GM19240 (cell line): Measurements from ENCODE around the genes LRRC32, TSKU, KCTD14 and ALG8.

- RRBS = no CpG with 5 or more reads among the region's 5 CpGs
These were observed 7.4 kb downstream of the UVRAG start for GRCh38 chr11:75822290-75822902.

DNA sequence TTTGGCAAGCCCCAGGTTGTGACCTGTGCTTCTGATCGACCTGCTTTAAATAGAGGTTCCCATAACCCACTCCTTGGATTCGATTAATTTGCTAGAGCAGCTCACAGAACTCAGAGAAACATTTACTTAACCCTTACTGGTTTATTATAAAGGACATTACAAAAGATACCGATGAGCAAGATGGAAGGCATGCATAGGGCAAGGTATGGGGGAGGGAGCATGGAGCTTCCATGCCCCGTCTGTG lies 190.6 kb downstream of the UVRAG start:
- RRBS = no CpG with 5 or more reads among the region's 4 CpGs

GRCh38 chr11:76153212-76153936 lies 52.9 kb downstream of the WNT11 start:
- RRBS = no CpG with 5 or more reads among the region's 10 CpGs

DNA sequence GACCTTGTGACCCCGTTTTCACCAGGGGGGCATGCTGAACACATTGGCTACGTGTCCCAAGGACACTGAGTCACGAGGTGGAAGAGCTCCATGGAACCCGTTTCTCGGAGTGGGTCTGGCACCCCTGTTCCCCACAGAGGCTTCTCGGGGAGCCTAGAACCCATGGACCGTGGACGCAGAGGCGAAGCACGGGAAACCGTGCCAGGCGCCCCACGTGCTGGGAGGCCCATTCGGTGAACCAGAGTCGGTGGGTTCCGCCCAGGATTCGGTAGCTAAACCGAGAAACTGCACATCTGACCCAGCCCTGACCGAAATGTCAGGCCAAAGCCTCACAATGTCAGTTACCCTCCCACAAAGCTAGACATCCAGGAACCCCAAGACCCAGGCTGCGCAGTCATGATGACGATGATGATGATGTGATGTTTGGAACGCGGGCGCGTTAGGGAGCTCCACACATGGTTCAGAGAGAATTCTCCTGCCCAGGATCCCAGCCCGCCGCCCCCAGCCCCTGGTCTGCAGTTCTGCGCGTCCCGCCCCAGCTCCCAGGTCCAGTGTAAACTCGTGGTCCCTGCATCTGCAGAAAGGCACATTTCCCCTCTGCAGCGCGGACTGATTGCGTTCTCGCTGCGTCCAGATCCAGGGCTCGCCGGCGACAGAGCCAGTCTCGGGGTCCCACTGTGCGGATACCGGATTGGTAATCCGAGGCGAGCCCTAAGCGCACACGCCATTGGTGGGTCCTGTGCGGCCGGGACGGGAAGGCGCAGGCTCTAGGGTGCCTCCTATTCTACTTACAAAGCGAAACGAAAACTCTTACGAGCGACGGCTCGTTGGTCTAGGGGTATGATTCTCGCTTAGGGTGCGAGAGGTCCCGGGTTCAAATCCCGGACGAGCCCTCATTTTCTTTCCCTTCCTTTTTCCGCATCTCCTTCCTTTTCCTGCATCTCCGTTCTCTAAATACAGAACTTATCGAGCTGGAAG lies 28.7 kb upstream of the WNT11 start:
- RRBS = 1% methylated on average over 11 of the region's 64 CpGs

DNA sequence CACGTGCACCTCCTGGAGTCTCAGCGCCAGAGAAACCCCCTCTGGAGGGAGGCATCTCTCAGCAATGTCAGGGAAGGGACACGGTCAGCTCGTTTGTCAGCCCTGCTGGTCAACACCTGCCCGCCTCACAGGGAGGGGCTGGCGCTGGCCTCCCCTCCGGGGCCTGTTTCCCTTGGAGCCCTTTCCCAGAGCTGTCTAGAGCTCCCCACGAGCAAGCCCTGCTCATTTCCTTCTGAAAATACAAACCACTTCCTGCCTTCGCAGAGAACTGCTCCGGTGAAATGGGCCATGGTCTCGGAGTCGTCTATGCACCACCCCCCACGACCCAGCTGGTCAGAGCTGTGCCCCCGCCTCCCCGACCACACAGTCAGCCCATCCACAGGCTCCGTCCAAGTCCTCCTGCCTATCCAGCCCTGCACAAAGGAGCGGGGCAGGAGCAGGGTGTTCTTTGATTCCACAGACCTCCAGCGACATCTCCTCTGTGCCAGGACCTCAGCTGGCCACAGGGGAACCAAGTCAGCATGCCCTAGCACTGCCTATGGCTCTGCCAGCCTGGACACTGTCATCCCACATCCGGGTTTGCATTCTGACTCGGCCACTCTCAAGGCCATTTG lies 81.9 kb upstream of the WNT11 start:
- RRBS = no CpG with 5 or more reads among the region's 20 CpGs

- RRBS = no CpG with 5 or more reads among the region's 14 CpGs
These were observed 1.5 kb downstream of the THAP12 start for GRCh38 chr11:76379119-76380166.

DNA sequence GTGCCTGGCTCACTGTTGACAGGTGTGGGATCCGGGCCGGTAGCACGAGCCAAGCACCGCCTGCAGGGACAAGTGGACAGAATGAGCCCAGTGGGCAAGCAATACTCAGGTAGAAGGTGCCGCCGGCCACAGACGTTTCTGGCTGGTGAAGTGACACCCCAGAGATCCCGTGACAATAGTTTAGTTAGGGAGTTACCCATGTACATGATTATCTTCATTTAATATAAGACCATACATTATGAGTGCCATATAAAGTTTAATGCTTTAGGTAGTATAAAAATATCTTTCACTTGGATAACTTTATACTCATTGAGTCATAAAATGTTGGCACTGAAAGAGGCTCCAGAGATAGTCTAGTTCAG lies 49.3 kb downstream of the EMSY start:
- RRBS = no CpG with 5 or more reads among the region's 8 CpGs

DNA sequence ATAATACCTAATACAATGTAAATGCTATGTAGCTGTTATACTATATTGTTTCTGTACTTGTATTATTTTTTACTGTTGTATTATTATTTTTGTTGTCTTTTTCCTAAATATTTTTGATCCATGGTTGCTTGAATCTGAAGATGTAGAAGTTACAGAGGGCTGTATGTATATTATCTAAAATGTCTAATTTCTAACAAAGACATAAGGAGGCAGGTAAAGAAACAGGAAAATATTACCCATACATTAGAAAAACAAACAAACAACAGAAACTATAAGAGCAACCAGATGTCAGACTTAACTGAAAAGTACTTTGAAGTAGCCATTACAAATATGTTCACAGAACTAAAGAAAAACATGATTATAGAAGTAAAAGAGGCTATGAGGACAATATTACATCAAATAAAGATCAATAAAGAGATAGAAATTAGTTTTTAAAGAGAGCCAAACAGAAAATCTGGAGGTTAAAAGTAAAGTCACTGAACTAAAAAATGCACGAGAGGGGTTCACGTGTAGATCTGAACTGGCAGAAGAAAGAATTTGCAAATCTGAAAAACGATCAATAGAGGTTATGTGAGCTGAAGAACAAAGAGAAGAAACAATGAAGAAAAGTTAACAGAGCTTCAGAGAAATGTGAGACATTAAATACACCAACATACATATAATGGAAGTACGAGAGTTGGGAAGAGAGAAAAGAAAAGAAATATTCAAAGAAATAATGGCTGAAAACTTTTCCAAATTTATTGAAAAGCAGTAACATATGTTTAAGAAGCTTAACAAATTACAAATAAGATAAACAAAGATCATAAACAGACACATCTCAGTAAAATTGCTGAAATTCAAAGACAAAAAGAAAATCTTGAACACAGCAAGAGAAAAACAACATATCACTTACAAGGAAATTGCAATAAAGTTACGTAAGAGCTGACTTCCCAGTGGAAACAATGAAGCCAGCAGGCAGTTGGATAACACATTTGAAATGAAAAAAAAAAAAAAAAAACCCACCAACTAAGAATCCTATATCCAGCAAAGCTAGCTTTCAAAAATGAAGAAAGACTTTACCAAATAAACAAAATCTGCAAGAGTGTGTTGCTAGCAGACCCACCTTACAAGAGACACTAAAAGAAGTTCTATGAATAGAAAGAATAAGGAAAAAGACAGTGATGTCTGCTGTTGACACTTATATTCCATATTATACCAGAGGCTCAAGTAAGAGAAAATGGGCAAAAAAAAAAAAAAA lies 56.7 kb downstream of the EMSY start:
- RRBS = no CpG with 5 or more reads among the region's 5 CpGs

- RRBS = no CpG with 5 or more reads among the region's 4 CpGs
These were observed 77.5 kb downstream of the LRRC32 start for GRCh38 chr11:76592970-76593569.

- RRBS = no CpG with 5 or more reads among the region's 20 CpGs
These were observed 16.9 kb downstream of the LRRC32 start for GRCh38 chr11:76653277-76654434.

DNA sequence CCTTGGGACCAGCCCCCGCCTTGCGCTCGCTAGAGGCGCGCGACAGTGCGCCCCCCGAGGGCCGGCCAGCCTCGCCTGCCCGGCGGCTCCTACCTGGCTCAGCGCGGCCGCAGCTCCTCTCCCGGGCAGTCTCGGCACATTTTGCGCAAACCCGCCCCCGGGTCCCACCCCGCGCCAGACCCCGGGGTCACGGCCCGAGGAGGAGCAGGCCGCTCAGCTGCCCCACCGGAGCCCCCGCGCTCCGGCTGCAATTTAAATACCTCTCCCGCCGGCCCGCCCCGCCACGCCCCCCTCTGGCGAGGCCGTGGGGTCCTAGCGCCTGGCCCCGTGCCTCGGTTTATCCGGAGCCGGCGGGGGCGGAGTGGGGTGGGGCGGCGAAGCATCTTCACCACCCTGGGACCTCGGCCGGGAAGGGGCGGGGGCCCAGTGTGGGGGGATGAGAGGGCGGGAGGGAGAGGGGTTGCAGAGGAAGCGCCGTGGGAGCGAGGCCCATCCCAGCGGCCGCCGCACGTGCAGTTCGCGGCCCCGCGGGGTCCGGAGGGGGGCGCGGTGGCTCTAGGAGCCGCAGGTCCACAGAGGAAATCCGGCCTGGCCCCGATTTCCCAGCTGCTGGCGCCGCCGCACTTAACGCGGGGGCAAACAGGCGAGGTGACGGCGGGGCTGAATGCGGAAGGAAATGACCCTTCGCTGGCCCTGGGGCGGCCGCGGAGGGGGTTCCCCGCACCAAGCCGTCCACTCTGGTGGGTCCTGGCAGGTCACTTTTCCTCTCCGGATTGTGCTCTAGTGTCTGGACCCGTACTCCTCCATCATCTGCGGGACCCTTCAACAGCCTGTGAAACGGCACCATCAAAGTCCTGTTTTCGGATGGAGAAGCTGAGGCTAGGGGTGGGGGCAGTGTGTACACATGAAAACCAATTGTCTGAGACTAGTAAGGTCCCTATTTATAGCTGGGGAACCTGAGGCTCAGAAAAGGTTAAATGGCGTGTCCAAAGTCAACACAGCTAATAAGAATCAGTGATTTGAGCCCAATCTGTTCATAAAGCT lies at the start of gene LRRC32:
TSS of gene LRRC32 (minus strand) at position 227 of the 1,044 bp plus-strand sequence.
- RRBS = 2% methylated on average over 37 of the region's 88 CpGs

DNA sequence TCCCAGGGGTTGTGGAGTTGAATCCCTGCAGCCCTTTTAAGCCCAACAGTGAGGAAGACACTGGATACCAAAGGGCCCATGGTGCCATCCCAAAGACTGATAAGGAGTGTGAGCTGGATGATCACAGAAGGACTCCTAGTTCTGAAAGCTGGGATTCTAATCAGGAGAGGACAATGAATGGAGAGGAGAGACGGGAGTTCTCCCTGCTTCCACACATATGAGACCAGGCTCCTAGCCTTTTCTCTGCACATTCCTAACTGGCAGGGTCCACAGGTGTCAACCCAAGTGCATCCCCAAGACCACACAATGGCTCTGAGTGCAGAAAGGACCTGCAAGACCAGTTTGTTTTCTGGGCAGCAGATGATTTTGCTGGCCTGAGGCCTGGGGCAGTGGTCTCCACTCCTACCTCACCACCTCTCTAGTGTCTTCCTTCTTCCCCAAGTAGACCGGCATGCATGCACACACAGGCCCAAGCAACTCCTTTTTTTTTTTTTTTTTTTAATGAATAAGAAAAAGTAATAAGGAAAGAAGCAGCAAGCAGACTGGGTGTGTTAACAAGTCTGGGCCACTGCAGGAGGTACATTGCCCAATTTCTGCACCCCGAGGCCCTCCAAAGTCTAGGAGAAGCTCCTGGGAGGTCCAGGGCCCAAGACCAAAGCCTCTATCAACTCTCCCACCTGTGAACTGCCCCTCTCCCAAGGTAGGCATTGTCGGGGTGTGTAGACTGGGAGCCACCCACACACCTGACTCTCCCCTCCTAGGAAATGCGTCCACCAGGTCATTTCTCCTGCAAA lies 1.2 kb upstream of the TSKU start:
- RRBS = no CpG with 5 or more reads among the region's 5 CpGs

- RRBS = 2% methylated on average over 52 of the region's 81 CpGs
These were observed at the start of gene TSKU for GRCh38 chr11:76782528-76783619. TSKU (plus strand) TSS chr11:76783356.

- RRBS = no CpG with 5 or more reads among the region's 5 CpGs
These were observed 12.3 kb upstream of the OMP start for GRCh38 chr11:77090386-77090738.

DNA sequence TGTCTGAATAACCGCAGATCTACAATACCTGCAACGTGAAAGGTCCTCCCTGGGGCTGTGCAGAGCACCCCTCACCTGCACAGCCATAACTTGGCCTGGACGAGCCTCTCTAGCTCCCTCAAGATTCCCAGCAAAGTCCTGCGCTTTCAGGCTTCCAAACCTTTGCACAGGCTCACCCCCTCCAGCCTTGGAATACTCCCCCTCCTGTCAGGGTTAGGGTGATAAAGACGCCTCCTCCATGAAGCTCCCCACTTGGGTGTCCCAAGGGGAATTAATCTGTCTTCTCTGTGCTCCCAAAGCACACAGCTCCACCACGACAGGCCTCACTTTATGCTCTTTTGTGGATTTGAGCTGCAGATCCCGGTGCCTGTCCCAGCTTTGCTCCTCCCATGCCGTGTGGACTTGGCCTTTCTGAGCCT lies 46.2 kb downstream of the MYO7A start:
- RRBS = no CpG with 5 or more reads among the region's 8 CpGs

DNA sequence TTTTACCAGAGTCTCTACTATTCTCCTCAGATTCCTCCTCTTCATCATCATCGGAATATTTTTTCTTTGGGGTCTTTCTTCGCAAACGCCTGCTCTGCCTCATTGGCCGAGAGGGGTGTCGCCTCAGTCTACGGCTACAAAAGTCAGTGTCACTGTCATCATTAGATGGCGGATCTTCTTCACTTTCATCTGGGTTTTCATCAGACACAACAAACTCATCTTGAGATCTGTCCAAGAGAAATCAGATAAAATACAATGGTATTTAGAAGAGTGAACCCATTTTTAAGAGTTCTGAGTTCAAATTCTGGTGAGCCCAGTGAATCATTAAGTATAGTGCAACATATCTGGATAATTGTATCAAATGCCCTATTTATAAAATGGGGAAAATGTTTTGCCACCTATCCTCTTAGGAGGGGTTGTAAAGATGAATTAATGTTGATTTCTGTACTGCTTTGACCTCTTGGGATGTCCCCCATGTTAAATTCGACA lies 37.5 kb upstream of the CLNS1A start:
- RRBS = no CpG with 5 or more reads among the region's 8 CpGs

GRCh38 chr11:77819052-77819785 lies 1.3 kb downstream of the RSF1 start:
- RRBS = no CpG with 5 or more reads among the region's 19 CpGs

DNA sequence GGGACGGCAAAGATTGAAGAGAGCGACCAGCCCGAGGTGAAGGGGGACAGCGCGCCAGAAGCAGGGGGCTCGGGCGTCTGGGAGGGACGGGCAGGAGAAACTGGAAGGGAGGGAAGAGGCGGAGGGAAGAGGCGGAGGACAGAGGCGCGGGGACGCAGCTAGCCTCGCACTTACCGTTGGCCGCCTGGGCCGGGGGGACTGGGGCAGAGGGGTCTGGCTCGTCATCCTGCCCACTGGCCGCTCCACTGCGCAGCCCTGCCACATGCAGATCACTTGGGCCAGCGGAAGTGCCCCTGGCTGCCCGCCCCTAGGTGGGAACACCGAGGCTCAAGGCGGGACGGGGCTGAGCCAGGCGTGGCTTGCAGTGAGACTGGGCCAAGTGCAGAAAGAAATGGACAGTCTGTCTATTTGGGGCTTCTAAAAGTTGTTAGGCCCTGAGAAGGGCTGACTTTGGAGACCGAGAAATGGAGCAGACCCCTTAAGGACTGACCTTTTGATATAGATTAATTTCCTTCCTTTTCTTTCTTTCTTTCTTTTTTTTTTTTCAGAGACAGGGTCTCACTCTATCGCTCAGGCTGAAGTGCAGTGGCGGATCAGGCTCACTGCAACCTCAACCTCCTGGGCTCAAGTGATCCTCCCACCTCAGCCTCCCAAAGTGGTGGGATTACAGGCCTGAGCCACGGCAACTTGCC lies at the start of gene KCTD14:
TSS of gene KCTD14 (minus strand) at position 291 of the 692 bp plus-strand sequence.
- RRBS = no CpG with 5 or more reads among the region's 30 CpGs

DNA sequence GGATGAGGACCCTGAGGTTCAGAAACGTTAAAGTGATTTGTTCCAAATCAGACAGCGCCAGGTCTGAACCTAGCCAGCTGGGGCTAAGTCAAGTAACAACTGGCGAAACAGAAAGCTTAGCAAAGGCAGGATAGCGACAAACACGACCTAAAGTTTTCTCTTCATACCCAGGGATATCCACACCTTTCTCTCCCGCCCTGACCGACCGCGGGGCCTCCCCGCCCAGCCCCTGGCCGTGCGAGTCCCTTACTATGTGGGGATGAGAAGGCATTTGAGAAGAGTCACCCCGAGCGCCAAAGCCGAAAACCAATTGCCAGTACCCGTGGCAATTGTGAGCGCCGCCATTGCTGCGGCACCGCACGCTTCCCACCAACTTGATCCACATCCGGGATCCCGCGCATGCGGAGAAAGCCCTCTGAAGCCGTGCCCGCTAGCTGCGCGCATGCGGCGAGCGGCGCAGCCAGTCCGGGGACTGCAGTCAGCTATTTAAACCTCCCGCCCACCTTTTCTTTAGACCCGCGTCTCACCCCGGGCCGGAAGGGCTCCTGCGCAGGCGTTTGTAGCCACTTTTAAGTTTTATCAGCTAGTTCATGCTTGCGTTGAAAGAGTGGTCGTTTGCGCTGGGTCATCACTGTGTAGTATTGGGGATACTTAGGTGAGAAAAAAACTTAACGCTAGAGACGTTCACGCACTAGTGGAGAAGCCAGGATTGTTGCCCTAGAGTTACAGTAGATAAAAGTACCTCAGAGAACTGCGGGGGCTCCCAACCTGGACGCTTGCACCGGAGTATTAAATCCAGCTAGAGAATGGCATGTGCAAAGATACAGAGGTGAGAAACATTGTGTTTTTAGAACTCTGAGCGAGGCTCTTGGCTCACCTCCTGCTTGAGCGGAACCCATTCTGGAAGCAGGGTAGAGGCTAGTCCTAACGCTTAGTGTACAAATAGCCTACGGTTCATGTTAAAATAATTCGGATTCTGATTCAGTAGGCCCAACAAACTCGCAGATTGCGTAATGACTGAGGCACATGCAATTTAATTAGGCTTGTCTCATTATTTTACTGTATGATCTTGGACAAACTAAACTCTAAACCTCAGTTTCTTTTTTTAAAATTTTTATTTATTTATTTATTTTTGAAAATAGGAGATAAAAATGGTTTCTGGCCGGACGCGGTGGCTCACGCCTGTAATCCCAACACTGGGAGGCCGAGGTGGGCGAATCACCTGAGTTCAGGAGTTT lies at the start of gene ALG8:
TSS of gene ALG8 (minus strand) at position 383 of the 1,238 bp plus-strand sequence.
- RRBS = 3% methylated on average over 15 of the region's 63 CpGs

- RRBS = no CpG with 5 or more reads among the region's 20 CpGs
These were observed 14.4 kb downstream of the KCTD21 start for GRCh38 chr11:78173888-78174599.